Colon Carcinoma Metastatic in the Brain (tissue), 2 donors: ENCODE measurements around a stretch of chr21.

DNA sequence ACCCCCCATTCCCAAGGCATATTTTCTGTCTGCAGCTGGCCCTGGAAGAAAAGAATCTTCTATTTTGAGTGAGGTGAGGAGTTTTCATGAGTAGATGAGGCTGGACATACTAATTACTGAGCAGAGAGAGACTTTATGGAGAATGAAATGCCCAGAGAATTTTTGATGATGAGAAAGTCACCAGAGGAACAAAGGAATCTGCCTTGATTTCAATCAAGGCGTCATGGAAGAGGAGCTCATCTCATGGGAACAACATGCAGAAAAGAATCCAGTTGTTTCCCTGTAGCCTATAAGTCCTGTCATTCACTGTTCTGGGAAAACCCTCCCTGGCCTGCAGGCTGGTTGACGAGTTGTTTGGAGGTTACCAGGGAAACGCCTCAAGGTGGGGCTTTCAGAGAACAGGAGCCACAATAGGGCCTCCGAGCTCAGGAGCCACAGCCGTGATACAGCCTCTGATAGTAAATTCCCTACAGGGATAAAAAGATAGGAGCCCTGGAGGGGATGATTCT lies 135.3 kb downstream of the PSMG1 start:
- PRO-cap, 2 experiments = no peak in any of the 2 experiments

- PRO-cap, 2 experiments = peak in 1 of 2 experiments; most common plus-strand start chr21:39182890 (in 1)
Measured at GRCh38 chr21:39182681-39183089, 566 bp downstream of the PSMG1 start.

- PRO-cap, 2 experiments = no peak in any of the 2 experiments
Measured at GRCh38 chr21:39316135-39316702, 2.8 kb upstream of the BRWD1 start.

DNA sequence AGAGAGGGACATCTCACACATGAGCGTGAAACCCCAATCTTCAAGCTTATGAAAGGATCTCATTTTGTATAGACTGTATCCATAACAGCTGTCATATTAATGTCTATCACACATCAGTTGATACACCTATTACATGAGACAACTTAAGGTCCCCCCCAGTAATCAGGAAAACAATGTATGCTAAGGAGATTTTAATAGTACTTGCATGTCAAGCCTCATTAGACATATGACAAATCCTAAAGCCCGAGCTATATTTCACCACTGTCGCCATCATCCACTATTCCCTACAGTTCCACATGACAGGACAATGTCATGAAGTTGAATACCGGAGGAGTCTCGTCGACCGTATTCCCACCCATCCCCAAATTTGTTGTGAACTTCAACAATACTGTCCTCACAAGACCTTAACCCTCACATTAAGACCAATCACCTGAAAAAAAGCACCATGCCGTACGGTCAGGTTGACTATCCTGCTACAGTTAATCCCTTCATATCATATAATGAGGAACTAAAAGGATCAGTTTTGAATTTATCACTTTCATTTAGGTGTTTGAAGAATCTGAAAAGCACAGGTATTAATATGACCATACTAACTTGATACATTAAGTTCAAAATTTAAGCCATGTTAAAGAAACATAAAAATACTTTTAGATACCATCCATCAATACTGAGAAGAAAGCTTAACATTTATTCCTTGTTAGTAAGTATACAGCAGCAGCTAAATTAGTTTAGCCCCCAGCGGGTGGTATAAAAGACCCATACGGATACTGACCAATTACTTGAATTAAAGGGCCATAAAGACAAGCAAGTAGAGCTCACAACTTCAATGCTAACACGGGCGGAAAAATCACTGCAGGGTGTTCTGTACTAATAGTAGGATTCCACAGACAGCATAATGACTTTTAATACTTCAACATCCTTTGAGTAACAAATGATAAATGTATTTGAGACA lies 3.2 kb downstream of the HMGN1 start:
- PRO-cap, 2 experiments = no peak in any of the 2 experiments

DNA sequence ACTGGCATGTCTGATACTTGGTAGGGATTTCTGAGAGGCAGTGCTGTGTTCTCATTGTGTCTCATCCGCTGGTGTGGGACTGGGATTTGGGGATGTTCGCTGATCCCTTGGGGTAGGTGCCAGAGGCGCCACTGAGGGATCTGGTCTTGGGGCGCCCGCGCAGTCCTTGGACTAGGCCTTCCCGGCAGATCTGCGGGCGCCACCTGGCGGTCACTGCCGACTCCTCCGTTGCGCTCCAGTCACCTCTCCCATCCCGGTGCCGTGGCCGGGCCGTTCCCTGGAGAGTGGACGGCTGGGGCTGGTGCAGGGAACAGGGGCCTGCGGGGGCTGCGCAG lies 8.4 kb downstream of the GET1 start:
- PRO-cap, 2 experiments = no peak in any of the 2 experiments

- PRO-cap, 2 experiments = no peak in any of the 2 experiments
Measured at GRCh38 chr21:39579773-39580237, 32.9 kb upstream of the B3GALT5 start.

GRCh38 chr21:39660185-39660531 lies 47.4 kb downstream of the B3GALT5 start:
- PRO-cap, 2 experiments = no peak in any of the 2 experiments

DNA sequence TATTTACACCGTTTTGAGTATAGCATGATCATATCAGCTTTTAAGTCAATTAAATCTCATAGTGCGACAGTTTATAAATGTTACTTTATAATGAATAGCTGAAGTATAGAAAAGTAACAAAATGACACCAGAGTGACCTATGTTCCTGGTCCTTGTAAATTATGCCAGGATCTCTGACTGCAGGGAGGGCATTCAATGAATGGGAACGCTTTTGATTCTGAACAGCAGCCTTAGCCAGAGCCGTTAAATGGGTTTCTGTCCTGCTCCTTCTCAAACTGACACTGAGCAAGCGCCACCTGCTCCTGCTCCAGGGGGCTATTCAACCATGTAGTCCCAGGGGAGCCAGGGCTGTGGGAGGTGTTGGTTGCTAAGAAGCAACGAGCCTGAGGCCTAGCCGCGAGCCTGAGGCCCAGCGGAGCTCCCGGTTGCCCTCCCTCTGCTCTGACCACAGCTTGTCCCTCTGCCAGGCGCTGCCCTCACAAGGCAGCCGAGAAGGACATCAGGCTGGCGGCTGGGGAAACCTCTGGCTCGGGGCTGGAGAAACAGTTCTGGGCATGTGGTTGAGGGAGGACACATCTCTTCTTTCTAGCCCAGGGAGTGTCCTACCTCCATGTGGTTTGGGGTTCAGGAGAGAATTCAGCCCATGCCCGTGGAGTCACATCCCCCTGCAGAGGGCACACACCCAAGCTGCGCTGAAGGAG lies 17.9 kb downstream of the PCP4 start:
- PRO-cap, 2 experiments = no peak in any of the 2 experiments

DNA sequence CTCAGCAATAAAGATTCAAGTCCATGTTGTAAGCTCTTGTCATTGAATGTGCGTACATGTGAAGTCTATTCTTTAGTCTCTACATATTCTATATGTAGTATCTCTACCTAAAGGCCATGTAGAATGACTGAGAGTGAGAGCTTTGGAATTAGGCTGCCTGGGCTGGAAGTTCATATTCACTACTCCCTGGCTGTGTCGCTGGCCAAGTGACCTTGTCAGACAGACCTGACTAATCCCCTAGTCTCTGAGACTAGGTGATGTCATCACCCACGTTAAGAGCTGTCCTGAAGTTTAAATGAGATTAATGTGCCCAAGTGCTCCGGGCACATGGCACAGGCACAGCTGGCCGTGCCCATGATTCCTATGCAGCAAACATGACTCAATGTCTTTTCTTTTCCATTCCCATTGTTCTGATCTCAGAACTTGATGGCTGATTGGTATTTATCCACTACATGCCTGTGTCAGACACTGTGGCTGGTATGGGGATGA lies 180.7 kb downstream of the PCP4 start:
- PRO-cap, 2 experiments = no peak in any of the 2 experiments

- PRO-cap, 2 experiments = no peak in any of the 2 experiments
Measured at GRCh38 chr21:40562656-40562951, 284.4 kb downstream of the DSCAM start.

DNA sequence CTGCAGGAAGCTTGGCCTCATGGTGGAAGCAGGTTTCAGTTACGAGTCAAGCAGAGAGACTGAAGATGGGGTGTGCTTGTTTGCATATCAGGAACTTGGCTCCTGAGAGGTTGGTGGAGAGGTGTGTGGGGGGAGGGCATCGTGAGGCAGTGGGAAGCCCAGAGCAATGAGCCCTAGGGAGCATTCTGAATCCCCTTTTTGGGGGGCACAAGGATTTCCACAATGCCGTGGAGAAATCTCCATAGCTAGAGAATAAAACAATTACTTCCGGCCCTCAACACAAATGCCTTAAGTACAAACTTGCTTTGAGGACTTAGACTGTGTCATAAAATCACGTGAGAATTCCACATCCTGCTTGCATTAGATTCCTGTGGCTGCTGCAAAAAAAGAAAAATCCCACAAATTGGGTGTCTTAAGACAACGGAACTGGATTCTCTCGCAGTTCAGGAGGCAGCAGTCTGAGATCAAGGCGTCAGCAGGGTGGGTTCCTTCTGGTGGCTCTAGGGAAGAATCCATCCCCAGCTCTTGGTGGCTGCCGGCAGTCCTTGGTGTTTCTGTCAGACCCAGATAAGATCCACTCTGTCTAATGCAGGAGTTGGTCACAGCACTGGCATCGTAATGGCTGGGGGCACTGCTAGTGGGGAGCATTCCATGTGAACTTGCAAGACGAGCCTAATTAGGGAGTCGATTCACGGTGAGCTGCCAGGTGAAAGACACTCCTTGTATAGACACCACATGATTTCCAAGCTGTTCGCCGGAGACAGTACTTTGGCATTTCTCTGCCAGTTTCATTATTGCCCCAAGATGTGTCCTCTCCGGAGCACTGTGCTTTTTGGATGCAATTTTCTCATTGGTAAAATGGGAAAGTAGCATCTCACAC lies 54.7 kb upstream of the BACE2 start:
- PRO-cap, 2 experiments = no peak in any of the 2 experiments

DNA sequence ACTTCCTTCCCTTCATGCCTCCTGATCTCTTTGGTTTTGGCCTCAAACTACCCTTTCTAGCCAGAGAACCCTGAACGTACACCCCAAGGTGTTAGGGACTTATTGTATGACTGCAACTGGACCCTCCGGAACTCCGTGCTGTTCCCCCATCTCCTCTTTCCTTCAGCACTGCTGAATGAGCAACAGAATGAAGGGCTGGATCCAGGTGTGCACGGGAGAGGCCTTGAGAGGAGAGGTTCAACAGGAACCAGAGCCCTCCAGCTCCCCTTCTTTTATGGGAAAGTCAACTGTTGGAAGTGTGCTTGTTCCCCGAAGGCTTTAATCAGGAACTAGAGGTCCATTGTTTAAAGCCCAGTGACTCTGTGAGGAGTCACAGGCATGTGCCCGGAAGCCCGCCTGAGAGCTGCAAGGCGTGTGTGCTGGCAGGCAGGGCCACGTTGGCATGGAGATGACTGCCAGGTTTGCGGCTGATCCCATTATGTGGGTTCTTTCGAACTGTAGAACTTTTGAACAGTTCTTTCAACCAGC lies 3.2 kb downstream of the BACE2 start:
- PRO-cap, 2 experiments = no peak in any of the 2 experiments

DNA sequence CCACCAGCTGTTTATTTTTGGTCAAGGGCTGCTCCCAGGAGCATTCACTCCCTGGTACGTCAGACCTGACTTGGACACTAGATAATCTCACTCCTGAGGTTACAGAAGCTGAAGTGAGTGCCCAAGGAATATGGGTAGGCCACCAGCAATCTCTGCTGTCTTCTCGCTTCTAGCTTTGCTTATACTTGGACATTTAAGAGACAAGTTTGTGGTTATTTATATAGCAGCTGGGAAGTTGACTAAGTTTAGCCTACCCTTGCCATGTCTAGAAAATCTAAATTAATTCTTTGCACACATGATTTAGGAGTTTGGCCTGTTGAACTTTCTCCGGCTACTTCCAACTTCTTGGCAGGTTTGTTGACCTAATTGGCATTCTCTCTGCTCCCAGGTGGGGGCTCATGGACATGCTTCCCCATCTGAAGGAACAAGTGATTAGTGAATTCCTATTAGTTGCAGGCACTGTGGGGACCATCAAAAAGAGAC lies 44.8 kb downstream of the BACE2 start:
- PRO-cap, 2 experiments = no peak in any of the 2 experiments

GRCh38 chr21:41217494-41218201 lies 49.7 kb downstream of the BACE2 start:
- PRO-cap, 2 experiments = no peak in any of the 2 experiments

DNA sequence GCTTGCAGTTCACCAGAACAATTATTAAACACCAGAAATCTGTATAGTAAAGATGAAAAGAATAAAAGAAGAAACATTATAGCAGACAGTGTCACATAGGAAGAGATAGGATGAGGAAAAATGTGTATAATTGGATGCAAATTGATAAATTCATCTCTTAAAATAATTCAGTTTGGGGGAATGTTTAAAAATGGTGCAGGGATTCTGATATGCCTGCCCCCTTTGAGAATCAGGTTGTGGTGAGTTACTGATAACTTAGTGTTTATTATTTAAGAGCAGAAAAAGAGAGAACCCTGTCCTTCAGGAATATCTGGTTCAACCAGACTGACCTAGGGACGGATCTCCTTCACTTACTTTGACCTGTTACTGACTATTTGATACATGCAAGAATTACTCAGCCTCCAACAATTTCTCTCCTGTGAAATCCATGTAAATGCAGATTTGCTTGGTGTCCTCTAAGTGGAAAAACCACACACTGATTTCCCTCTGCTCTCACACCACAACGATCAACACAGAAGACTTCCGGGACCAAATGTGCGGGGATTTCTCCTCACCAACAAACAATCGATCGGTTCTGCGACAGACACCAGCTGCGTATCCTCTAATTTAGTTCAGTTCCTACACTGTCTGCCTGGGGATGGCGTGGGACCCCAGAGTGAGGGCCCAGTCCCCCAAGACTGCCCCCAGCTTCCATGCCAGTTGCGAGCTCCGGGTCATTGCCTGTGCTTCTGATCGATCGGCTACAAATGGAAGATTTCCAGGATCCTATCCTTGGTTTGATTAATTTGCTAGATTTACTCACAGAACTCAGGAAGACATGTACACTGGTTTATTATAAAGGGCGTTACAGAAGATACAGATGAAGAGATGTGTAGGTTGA lies 51.6 kb downstream of the BACE2 start:
- PRO-cap, 2 experiments = no peak in any of the 2 experiments

DNA sequence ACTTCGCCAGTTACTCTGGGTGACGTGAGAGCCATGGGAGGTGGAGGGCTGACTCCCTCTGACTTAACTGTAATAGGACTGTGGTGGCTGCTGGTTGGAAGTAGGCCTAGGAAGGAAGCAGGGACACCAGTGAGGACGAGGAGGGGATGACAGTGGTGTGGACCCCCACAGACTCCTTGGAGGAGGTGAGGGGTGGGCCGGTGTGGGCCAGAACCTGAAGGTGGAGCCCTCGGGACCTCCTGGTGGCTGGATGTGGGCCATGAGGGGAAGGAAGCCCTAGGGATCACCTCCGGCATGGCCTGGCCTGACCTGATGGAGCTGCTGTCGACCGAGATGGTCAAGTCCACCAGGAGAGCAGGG lies 54.6 kb downstream of the BACE2 start:
- PRO-cap, 2 experiments = no peak in any of the 2 experiments

DNA sequence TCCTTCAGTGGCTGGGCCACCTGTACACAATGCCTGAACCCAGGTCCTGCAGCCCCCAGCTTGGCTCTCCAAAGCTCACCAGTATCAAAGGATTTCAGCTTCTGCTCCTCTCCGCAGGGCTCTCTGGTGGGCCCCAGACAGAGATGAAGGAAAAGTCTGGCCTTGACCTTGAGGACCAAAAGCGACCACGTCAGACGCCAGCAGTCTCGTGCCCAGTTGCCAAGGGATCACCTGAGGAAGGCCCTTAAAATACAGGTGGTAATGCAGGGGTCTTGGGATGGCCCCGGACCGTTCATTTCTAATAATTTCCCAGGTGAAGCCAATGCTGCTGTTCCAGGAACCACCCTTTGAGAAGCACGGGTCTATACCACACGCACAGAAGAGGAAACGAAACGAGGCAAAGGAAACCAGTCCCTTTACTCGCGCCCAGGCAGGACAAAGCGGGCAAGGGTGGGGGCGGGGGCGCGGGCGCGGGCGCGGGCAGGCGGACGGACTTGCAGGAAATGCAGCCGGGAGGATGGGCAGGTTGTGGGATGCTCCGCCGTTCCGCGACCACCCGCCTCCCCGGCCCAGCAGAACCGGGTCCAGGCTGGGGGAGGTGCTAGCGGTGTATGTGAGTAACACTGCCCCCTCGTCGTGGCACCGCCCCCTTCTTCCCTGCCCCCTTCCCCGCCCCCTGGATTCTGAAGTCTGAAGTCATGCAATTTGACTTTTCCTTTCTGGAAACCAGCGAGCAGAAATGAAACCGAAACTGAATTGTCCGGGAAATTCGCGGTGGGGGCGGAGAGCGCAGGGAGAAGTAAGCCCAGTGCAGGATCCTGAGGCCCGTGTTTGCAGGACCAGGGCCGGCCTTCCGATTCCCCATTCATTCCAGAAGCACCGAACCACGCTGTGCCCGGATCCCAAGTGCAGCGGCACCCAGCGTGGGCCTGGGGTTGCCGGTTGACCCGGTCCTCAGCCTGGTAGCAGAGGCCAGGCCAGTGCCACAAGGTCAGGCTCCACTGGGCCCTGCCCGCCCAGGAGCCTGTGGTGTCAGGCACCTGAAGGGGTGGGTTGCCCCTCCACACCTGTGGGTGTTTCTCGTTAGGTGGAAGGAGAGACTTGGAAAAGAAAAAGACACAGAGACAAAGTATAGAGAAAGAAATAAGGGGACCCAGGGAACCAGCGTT lies 5.8 kb upstream of the MX1 start:
- PRO-cap, 2 experiments = peak in 2 of 2 experiments; most common plus-strand start position 499 of the sequence (in 1); most common minus-strand start position 586 of the sequence (in 1)

DNA sequence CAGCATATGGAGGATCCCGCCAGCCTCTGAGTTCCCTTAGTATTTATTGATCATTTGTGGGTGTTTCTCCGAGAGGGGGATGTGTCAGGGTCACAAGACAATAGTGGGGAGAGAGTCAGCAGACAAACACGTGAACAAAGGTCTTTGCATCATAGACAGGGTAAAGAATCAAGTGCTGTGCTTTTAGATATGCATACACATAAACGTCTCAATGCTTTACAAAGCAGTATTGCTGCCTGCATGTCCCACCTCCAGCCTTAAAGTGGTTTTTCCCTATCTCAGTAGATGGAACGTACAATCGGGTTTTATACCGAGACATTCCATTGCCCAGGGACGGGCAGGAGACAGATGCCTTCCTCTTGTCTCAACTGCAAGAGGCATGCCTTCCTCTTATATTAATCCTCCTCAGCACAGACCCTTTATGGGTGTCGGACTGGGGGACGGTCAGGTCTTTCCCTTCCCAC lies 5.0 kb upstream of the MX1 start:
- PRO-cap, 2 experiments = no peak in any of the 2 experiments

- PRO-cap, 2 experiments = no peak in any of the 2 experiments
Measured at GRCh38 chr21:41428983-41429496, 3.0 kb downstream of the MX1 start.

GRCh38 chr21:41477794-41478200 lies 30.2 kb downstream of the TMPRSS2 start:
- PRO-cap, 2 experiments = no peak in any of the 2 experiments